ENCODE results near the gene ECT2L.

DNA sequence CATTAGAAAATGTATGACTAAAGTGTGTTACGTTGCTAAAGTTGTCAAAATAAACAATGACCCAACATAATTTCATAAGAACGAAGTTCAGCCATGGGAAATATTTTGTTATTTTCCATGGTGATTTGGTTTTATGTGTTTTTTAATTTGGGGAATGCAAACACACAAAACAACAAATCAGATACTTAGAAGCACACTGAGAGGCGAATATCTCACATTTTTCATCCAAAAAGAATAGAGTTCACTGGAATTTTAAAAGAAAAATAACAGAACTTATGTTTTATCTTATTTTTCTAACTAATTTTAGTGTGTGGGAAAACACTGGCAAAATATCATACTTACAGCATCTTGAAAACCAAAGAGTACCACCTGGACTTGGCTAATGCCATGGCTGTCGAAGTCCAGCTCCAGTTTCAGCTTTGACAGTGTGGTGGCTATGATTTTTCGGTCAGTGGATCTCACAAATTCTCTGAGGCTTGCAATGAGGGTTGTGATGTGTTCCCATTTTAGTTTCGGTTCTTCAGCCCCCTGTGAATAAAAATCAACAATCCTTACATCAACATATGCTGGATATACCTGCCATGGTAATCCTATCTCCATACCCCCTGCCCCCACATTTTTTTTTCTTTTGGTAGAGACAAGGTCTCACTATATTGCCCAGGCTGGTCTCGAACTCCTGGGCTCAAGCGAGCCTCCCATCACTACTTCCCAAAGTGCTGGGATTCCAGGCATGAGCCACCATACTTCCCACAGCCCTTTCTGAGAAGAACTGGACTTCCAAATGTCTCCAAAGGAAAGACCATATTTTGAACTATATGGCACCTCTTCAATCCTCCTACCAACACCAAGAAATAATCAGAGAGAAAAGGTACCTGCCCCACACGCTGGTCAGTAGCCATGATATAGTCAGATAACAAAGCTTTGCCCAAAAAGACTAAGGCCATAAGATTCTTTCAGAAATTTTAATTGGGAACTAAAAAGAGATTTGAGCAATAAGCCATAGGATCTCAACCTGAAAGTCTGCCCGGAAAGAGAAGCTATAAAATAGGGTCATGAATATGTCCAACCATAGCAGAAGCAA, 33.3 kb upstream of the MAP7 start:
- RAMPAGE, long total RNA: no peak
- RRBS: no CpG with 5 or more reads among the region's 10 CpGs

GRCh38 chr6:136646389-136646916, 96.2 kb upstream of the MAP7 start:
- RAMPAGE, long total RNA: no peak
- RRBS: no CpG with 5 or more reads among the region's 4 CpGs

DNA sequence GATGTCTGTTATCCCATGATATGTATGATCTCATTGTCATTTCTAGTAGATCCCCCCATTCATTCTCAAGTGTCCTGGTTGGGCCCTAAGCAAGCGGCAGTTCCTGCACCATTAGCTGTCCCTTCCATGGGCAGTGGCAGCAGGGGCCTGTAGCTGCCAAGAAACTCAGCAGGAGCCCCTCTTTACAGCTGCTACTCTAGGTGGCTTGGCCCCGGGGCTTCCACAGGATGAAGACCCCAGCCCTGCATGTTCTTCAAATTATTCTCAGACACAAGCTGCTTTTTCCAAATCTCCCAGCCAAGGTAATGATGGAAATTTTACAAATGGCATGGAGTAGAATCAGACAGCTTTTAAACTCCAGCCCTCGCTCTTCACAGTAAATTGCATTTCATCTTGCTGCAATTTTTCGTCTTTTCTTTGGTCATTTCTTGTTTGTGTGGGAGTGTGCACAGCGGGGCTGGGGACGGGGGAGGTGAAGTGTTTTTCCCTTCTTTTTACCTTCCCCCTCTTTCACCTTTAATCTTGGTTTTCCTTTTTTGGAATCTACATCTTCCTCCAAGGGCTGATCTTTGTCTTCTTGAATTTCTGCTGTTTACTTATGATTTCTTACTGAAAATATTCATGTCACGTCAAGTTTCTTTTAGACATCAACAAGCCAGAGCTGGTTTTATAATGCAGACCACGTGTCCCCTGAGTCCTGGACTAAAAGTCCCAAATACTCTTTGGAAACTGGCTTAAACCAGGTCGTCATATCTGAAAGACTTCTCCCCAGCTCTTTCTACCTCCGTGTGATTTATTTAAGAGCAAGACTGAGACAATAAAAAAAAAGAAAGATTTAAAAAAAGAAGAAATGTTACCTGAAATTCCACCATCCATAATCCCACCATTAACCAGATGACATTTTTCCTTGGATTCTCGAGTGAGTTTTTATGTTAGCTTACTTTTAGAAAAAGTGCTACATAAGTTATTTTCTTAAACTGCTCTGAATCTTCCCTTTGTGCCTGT, 52.2 kb downstream of the MAP3K5 start:
- RAMPAGE, long total RNA: no peak
- RRBS: no CpG with 5 or more reads among the region's 11 CpGs

GRCh38 chr6:136751551-136752156, 40.6 kb downstream of the MAP3K5 start:
- RAMPAGE, long total RNA: no peak
- RRBS: no CpG with 5 or more reads among the region's 6 CpGs

GRCh38 chr6:136783588-136784306, 8.5 kb downstream of the MAP3K5 start:
- RAMPAGE, long total RNA: no peak
- RRBS: no CpG with 5 or more reads among the region's 9 CpGs

- RAMPAGE, long total RNA: no peak
- RRBS: no CpG with 5 or more reads among the region's 2 CpGs
Observed at GRCh38 chr6:136790865-136791218, 1.4 kb downstream of the MAP3K5 start.

DNA sequence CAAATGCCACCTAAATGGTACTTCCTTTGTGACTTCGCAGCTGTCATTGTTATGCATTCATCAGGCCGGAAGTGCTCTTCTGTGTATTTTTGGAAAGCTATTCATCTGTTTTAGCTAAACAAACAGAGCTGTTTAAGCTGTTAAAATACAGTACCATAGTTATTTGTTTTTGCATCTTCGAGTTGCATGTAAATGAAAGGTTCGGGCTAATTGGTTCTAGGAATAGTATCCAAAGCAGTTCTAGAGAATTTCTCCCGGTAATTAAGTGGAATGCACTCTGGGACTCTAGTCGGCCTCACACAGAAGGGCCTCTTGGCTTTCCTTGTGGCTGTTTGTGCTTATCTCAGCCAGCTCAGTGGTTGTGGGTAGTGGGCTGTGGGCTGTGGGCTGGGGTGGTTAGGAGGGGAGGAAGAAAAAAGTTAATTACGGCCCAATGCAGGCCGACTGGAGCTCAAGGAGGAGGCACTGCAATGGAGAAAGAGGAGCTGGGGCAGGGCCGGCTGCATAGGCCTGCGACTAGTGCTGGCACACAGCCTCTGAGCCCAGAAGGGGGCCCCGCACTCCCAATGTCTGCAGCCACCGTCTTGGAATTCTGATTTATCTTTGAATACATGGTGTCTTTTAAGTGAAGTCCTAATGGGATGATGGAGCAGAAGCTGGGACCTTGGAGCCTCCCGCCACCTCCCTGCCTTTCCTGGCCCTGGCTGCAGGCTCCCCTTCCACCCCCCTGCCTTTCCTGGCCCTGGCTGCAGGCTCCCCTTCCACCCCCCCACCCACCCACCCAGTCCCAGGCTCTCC, 35.0 kb downstream of the SLC35D3 start:
- RAMPAGE, long total RNA: no peak
- RRBS: no CpG with 5 or more reads among the region's 13 CpGs

- RAMPAGE, long total RNA: no peak
- RRBS: no CpG with 5 or more reads among the region's 40 CpGs
Observed at GRCh38 chr6:136989118-136990193, 55.3 kb downstream of the IL20RA start.

DNA sequence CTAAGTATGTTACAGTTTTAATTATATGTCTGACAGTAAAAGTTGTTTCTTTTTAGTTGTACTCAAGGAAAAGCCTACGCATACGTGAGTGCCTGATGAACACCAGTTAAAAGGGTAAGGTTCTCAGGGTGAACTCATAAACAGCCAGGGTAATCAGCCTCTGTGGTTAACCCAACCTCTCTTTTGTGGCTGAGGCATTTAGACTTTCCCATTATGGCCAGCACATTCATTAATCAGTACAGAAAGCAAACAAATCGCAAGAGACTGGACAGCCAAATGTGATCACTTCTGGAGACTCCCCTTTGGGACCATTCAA, 19.0 kb downstream of the IL20RA start:
- RAMPAGE, long total RNA: no peak
- RRBS: no CpG with 5 or more reads among the region's 3 CpGs

DNA sequence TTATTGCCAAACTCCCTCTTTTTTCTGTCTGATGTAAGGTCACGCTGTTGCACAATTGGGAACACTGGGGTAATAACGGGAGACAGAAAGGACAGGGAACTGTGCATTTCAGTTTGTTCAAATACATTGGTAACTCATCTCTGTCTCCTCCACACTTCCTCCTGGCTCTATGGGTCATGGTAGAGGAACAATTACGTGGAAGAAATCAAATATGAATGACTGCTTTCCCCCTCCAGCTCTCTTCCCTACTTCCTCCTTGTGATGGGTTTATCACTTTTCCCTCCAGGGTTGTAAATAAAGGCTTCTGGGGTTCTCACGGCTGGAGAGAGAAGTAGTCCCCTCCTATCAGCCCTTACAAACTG, 132.2 kb upstream of the TNFAIP3 start:
- RAMPAGE, long total RNA: no peak
- RRBS: no CpG with 5 or more reads among the region's 4 CpGs

DNA sequence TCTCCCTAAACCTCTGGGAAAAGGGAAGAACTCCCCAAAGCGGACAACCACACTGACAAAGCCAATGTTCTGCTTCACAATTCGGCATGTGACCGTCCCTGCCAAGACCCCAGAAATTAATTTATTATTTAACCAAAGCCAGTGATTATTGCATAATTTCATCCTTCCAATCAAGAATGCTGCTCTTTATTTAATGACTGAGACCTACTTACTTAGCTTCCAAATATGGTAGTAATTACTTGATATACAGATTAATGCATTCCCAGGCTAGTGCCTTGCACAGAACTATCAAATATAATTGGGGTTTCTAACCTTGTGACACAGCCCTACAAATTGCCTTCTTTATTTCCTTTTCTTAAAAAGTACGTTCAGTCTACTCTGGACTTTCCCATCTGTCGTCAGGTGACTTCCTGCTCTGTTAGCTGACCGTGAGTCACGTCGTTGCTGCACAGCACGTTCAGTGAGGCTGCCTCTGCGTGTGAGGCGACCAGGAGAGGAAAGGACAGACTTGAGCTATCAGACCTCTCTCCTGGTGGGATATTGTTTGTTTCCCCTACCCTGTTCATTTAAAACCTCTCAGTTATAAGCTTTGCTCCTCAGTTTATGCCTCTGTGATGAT, 55.8 kb upstream of the TNFAIP3 start:
- RAMPAGE, long total RNA: no peak
- RRBS: no CpG with 5 or more reads among the region's 11 CpGs

GRCh38 chr6:137811892-137812278, 55.2 kb upstream of the TNFAIP3 start:
- RAMPAGE, long total RNA: no peak
- RRBS: no CpG with 5 or more reads among the region's 5 CpGs

GRCh38 chr6:137829028-137830195, 37.6 kb upstream of the TNFAIP3 start:
- RAMPAGE, long total RNA: no peak
- RRBS: no CpG with 5 or more reads among the region's 8 CpGs

DNA sequence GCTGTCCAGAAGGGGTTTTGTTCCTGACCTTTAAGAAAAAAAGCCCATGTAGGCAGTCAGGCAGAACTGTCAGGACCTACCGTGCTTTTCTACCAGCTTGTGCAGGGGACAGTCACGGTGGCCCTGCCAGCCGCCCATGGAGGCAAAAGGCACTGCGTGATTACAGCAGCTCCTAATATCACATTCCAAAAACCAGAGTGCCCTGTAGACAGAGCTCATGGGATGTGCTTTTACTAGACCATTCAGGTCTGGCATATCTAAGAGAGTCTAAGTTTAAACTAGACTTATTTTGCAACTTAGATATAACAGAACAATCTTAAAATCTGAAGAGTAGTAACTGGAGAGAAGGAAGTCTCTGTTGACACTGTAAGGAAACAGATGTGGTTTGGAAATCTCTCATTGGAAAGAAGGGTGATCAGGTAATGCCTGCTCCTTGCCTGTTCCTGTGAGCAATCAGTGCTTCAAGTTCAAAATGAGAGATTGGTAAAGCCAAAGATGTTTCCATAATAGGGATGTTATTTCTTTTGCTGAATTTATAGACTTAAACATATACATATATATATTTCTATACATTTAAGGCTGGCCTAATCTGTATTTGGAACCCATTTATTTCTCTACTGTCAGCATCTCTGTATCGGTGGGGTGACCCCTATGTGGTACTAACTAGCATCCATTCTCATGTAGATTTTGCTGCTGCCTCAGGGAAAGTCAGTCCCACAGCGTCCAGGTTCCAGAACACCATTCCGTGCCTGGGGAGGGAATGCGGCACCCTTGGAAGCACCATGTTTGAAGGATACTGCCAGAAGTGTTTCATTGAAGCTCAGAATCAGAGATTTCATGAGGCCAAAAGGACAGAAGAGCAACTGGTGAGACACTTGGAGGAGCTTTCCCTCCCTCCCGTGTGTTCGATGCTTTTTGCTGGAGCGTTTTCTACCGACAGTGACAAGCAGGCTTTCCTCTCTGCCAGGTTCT, 12.6 kb downstream of the TNFAIP3 start:
- RAMPAGE, long total RNA: no peak
- RRBS: no CpG with 5 or more reads among the region's 12 CpGs

GRCh38 chr6:138088321-138089041, 18.7 kb downstream of the PERP start:
- RAMPAGE, long total RNA: no peak
- RRBS: no CpG with 5 or more reads among the region's 6 CpGs

DNA sequence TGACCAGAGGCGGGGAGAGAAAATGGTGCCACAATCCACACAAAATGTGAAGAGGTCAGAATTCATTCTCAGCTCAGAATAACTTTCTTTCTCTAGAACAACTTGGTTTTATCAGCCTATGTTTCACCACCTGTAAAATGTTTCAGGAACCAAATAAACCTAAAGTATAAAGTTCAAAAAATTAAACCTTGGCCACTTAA, 5.4 kb upstream of the NHSL1 start:
- RAMPAGE, long total RNA: no peak
- RRBS: no CpG with 5 or more reads among the region's 1 CpG

DNA sequence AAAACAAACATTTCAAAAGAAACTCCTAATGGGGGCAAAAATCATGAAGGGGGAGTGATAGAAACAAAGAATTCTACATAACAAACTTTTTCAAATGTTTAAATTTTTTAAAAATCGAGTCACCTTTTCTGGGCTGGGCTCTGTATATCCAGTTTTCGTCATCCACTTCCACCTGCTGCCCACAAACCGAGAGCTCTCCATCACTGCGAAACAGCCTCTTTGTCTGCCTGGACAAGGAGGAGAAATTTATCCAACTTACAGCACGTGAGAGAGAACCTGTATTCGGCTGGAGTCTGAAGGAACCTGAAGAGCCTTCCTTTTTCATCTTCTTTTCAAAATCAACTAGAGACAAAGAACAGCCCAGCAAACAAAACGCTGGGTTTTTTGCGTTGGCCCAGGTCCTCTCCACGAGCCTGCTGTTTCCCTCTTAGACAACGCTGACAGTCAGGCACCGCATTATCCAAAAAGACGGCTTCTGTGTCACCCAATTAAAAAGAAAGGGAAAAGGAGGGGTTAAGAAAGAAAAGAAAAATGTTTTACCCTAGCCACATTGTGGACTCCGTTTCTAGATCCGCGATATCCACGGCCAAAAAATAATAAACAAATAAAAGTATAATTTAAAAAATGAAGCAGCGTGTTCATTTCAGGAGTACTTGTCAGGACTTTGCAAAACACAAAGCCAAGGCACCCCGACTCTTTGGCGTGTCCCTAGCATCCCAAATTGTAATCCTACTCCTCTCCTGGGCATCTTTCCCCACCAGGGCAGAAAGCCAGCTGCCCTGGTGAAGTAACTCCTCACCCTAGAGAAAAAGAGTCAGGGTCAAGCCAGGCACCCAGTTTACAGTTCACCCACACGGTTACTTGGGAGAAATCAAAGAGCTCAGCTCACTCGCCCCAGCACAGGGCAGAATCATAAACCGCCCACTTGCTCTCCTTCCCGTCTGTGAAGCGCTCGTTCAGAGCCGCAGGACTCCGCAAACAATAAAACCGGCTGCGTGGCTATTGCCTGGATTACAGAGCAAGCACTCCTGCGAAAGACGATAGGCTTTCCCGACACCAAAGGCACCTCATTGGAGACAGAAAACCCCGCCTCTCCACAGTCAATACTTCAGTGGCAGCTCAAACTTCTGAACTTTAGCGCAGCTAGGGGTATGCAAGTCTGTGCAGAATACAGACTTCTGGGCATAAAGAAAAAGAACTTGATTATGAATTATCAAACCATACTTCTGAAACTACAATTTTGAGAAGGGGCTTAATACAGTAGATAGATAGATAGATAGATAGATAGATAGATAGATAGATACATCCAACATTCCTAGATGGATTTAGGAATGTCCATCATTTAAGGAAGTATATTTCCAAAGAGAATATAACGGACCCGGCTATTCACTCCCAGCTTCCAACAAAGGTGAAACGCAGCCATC, 72.8 kb upstream of the NHSL1 start:
- RAMPAGE, long total RNA: no peak
- RRBS: no CpG with 5 or more reads among the region's 37 CpGs

GRCh38 chr6:138795555-138796676, at the start of gene ECT2L:
Gene ECT2L (plus strand): TSS chr6:138796087.
- RAMPAGE, long total RNA: no peak
- RRBS: 4% methylated on average over 13 of the region's 53 CpGs

GRCh38 chr6:138945193-138945825, 42.7 kb downstream of the REPS1 start:
- RAMPAGE, long total RNA: no peak
- RRBS: no CpG with 5 or more reads among the region's 9 CpGs

DNA sequence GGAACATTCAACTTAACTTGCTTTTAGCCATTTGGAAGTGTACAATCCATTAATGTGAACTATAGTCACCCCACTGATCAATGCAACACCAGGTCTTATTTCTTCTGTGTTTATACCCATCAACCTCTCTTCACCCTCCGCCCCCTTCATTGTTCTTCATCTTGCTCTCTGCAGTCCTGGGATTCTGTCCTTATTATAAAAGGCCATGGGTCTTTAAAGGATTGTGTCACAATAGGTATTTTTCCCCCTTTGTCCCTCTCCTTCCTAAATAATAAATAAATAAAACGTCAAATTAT, 1.7 kb downstream of the ABRACL start:
- RAMPAGE, long total RNA: no peak
- RRBS: no CpG with 5 or more reads among the region's 2 CpGs

Measured in kidney epithelial cell (primary cell).